Aortic smooth muscle cell (primary cell): ENCODE measurements around the genes ANKRD36 and ANKRD36B.

DNA sequence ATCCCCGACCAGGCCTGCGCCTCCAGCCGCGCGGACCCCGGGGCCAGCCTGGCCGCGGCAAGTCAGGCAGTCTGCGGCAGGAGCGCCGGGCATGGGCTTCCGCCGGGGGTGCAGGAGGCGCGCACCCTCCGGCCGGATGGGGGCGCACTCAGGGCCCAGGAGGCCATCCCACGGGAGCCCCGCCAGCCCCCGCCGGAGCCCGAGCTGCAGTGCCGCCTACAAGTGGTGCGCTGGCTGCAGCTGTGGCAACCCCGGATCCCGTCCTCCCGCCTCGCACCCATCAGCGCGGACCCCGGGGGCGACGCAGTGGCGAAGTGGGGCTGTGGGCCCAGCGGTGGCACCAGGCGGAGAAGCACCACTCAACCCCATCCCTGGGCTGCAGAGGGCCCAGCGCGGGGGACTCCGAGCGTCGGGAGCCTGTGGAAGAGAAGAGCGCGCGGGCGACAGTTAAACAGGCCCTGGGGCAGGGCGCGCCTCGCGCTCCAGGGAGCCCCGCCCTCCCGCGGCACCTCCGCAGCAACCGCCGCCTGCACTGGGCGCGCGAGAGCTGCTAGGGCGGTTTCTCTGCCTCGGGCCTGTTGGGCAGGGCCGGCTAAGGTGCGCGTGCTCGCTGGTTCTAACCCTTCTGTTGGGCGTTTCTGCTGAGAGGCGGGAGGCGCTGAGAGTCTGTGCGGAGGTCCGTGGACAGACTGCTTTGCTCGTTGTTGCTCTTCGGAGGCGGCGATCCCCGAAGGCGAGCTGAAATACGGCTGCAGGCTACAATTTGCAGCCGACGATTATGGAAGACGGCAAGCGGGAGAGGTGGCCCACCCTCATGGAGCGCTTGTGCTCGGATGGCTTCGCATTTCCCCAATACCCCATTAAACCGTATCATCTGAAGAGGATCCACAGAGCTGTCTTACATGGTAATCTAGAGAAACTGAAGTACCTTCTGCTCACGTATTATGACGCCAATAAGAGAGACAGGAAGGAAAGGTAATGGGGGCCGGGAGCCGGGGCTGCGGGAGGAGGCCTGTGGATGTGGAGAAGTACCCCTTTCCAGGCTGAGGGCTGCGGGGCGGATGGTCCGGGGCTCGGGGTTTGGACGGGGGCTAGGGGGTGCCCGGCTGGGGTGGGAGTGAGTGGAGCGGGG lies at the start of gene ANKRD36:
Gene ANKRD36, plus strand, starts transcription at position 192 of the 1,132 bp plus-strand sequence.
- RRBS: no CpG with 5 or more reads among the region's 97 CpGs

DNA sequence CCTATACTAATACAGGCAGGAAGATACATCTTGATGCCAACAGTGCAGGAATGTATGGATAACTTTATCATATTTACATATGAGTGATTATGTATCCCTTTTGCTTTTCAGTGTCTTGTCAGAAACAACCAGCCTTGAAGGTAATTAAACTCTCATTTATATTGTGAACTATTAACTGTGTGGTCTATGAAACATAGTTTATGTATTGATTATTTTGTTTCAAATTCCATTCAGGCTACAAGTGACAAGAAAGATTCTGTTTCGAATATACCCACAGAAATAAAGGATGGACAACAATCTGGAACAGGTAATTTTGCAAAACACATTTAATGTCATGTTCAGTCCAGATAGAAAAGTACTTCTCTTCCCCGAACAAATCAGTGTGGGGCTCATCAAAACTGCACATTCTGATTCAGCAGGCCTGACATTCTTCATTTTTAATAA lies 100.4 kb downstream of the ANKRD36 start:
- RRBS: no CpG with 5 or more reads among the region's 2 CpGs

DNA sequence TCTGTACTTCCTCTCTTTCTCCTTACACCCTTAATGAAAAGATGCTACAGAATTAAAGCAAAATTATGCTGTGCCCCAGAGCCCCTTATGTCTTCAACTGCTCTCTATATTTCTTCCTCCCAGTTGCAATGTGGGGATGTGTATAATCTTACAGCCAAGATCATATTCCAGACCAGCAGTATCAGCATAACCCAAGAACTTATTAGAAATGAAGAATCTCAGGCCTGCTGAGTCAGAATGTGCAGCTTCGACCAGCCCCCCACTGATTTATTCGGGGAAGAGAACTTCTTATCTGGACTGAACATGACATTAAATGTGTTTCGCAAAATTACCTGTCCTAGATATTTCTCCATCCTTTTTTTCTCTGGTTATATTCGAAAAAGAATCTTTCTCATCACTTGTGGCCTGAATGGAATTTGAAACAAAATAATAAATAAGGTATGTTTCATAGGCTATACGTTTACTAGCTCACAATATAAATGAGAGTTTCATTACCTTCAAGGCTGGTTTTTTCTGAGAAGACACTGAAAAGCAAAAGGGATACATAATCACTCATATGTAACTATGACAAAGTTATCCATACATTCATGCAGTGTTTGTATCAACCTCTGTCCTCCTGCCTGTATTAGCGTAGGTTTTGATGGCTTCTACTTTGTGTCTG lies 38.6 kb downstream of the ANKRD36B start:
- RRBS: no CpG with 5 or more reads among the region's 6 CpGs

- RRBS: no CpG with 5 or more reads among the region's 98 CpGs
Measured at GRCh38 chr2:97589283-97590453, at the start of gene ANKRD36B. Gene ANKRD36B (minus strand): TSS chr2:97589877.

DNA sequence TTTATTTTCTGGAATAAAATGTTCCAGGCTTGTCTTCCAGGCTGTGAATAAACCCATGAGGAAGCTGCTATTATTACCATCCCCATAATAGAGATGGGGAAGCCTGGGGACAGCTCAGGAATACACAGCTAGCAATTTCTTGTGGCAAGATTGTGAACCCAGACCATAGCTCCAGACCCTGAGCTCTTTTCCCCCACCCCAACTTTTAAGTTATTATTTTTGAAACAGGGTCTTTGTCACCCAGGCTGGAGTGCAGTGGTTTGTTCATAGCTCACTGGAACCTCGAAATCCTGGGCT lies 6.0 kb downstream of the COX5B start:
- RRBS: no CpG with 5 or more reads among the region's 1 CpG

- RRBS: no CpG with 5 or more reads among the region's 9 CpGs
Measured at GRCh38 chr2:97718382-97719117, 5.2 kb downstream of the ZAP70 start.

- RRBS: no CpG with 5 or more reads among the region's 8 CpGs
Measured at GRCh38 chr2:98036651-98037164, 41.0 kb upstream of the TMEM131 start.

GRCh38 chr2:98133987-98134658 lies 47.2 kb downstream of the VWA3B start:
- RRBS: no CpG with 5 or more reads among the region's 14 CpGs

DNA sequence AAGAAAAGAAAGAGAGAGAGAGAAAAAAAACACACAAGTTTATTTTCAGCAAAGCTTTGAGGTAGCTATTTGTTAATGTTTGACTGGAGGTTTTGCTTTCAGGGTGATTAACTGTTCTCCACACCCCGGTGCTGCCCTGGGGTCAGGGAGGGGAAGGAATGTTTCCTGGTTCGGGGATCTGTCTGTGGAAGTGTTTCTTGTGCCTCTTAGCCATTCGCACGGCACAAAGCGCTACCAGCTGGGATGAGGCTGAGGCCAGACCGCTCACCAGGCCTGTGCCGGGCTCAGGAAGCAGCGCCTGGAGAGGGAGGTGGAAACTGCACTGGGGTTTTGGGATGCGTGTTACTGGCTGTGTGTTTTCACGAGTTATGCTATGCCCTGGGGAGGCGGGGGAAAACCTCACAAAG lies 65.9 kb upstream of the CNGA3 start:
- RRBS: no CpG with 5 or more reads among the region's 11 CpGs

DNA sequence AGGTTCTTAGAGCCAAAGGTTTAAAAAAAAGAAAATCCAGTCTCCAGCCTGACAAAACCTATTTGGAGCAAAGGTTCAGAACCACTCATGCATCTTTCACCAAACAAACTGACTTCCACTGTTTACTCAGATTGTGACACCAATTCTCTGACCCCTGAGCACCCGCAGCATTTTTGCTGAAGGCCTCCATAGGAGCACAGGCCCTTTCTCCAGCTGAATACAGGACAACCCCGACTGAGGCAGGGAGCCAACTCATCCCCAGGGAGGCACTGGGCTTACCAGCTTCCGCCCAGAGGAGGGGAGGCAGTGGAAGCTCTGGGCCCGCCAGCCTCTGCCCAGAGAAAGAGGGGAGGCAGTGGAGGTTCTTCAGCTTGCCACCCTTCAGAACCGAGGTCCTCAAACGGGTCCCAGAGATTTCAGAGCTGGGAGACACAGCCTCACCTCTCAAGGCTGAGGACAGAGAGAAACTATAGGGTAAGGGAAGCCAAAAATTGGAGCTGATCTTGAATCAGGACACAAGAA lies 50.9 kb upstream of the CNGA3 start:
- RRBS: no CpG with 5 or more reads among the region's 6 CpGs

DNA sequence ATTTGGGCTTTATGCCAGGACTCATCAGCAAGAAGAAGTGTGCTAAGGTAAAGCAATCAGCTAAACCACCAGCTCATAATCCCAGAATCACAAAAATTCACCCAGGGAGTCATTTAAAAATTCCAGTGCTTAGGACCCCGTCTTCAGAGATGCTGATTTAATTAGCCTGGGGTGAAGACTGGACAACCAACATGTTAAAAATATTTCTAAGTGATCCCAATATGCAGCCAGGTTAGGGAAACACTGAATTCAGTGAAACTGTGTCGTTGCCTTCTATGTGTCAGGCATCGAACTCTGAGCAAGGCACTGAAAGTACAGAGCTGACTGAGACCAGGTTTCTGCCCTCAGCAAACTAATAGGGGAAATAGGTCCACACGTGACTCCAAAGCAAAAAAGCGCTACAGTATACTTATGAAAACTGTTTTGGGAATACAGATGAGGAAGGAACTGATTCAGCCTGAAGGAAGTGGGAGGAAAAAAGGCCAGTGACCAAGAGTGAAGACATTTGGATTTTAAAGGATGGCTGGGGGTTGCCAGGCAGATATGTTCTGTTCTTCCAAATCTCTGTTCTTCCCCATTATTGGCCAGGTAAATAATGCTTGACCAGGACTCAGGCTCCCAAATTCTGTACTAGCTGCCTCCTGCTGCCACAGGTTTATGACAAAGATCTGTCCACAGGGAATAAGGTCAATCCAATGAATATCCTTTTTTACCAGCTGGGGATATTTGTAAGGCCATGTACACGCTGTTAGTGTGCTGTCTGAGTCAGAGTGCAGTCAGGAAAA lies 24.7 kb upstream of the INPP4A start:
- RRBS: no CpG with 5 or more reads among the region's 6 CpGs

DNA sequence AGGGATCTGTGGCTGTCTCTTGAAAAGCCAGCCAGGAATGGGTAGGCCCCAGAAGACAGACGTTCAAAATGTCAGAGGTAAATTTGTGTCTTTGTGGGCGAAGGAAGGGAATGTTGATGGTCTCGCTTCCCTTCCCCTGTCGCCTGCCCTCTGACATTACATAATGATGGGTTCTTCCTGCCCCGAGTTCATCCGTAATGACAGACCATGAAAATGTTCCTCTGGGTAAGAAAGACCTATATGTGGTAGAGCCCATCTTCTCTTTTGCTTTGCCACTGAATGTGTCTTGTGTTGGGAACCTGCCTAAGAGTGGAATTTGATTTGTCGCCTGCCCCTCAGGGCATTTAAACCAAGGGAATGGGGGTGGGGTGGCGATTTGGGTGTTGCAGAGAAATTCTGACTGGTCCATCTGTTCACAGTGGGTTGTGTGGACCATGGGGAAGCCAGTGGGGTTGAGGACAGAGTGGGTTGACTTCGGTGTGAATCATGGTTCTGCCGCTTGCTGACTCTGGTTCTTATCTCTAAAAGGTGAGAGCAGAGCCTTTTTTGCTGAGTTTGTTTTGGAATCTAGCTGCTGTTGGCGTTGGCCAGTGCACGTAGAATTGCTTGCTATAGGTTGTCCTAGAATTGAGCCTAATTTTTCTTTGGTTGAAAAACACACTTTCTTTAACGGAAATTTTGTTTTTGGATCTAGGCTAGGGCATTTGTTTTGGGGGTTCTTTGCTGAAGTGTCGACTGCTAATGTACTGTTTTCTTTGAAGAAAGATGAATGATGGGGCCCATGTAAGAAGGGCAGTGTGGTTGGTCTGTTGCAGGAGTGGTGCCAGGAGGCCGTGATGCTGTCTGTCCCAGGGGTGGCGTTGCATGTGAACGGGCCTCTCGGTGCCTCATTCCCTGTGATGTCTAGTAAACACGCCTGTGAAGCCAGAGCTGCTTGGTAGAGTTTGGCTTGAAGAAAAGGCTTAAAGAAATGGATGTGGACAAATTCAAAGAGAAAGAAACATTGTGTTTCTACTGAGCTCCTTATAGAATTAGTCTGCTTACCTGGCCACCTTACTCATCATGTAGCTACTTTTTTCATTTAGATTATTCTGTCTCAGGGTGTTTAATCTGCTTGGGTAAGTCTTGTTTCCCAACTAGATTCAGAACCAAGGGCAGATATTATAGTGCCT lies 1.4 kb downstream of the INPP4A start:
- RRBS: no CpG with 5 or more reads among the region's 19 CpGs

- RRBS: no CpG with 5 or more reads among the region's 7 CpGs
Measured at GRCh38 chr2:98505252-98505866, 60.7 kb downstream of the INPP4A start.

DNA sequence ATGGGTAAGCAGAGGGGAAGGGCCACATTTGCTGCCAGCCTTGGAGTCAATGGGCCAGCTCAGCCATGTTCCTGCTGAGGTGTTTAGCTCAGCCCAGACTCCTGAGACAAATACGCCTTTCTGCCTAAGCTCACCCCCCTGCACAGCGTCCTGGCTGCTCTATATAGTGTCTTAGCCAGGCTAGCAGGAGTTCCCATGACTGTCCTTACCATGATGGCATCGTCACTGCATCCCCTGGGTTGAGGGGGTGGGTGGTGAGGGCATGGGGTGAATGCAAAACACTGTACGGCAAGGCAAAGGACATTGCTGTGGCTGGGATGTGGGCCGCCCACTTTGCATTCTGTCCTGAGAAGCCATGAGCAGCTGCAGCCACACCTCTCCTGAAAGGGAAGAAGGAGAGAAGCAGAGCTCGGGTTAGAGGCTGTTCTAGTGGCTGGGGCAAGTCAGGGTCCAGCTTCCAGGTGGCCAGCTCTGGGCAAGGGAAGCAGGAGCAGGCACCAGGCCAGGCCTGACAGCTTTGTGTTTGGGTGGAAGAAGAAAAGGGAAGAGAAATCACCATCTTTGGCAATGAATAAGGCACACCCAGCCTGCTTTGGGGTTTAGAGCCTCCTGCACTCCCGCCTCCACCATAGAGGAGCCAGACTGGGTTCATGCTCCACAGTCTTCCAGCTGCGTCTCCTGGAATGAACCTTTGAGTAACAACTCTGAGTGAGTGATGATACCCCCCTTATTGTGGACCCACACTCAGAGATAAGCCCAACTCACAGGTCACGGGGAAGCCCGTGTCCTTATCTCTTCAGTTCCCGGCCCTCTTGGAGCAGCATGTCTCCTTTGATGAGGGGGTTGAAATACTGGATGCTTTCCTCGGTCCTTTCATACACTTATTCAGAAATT lies 63.3 kb downstream of the INPP4A start:
- RRBS: no CpG with 5 or more reads among the region's 12 CpGs

DNA sequence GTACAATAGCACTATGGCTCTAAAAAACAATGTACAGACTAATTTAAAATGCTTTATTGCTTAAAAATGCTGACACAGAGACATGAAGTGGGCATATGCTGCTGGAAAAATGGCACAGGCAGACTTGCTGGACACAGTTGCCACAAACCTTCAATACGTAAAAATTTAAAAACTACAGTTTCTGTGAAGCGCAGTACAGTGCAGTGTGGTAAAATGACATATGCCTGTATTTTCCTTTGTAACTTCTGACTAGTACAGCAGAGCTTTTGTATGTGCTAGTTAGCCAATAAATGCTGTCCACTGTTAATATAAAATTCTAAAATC lies 4.4 kb downstream of the UNC50 start:
- RRBS: no CpG with 5 or more reads among the region's 2 CpGs

DNA sequence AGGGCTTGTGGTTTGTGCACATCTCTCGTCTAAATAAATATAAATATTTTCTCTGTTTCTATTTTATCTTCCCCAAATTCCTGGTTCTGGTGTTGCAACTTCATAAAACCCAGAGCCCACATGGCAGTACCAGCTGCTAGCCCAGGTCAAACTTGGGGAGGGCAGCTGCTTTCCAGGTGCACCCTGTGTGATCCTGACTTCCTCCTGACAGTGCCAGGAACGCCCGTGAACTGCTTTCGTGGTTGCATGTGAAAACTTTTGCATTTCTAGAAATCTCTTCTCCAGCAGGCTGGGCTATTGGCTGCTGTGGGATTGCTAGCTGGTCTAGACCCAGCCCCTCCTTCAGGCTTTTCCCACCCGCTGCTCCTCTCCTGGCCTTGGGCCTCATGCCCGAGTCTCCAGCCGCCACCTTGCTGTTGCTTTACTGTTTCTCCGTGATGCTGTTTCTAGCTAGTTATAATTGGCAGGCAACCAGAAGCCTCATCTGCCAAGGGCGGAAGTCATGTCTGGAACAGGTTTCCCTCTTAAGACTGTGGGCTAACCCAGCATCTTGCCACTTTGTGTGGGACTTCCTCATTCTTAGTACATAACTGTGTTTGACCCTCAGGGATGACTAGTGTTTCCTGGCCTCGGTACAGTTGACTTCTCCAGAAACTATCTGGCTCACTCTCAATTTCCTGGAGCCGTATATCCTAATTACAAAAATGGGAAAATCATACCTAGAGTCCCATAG lies 27.0 kb upstream of the MGAT4A start:
- RRBS: no CpG with 5 or more reads among the region's 11 CpGs

DNA sequence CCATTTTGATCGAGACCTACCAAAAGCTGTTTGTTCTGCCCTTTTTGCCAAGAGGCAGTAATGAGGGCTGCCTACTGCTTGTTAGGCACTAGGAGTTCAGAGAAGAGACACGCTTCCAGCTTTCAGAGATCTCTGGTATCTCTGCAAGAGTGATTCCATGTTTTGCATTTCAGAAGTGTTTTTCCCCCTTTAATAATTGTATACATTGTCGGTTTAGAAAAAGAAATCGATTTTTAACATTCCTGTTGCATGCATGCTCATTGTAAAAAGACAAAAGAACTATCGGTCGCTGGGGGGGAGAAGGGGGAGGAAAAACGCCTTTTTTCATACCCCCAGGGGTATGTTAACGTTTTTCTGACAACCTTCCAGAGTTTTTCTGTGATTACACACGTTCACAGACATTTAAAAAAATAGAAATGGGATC lies 756 bp downstream of the MRPL30 start:
- RRBS: no CpG with 5 or more reads among the region's 9 CpGs

DNA sequence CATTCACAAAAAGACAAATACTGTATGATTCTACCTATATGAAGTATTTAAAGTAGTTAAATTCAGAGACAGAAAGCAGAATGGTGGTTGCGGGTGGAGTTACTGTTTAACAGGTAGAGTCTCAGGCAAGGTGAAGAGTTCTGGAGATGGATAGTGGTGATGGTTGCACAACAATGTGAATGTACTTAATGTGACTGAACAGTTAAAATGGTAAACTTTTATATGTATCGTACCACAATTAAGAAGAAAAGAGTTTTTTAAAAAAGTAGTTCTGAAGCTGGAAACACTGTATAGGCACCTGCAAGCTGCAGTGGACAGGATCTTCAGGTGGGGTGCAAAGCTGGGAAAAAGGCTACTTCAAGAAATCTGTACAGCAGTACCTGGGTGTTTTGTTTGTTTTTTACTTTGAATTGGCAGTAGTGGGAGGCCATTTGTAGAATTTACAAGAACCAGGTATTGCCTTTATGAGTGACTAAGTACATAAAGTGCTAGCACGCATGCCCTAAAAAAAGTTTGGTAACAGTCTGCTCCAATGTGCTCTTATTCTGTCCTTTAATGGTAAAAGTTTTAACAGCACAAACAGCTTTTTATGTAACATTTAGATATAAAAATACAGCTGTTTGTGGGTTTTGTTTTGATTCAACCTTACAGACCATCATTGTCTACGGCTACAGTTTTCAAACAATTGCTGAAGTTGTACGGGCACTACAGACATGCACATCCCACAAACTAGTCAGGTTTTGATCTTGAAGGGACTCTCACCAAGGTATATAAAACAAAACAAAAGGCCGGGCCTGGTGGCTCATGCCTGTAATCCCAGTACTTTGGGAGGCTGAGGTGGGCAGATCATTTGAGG lies 17.3 kb downstream of the REV1 start:
- RRBS: no CpG with 5 or more reads among the region's 6 CpGs

GRCh38 chr2:99815641-99816522 lies 326.1 kb upstream of the REV1 start:
- RRBS: no CpG with 5 or more reads among the region's 3 CpGs

DNA sequence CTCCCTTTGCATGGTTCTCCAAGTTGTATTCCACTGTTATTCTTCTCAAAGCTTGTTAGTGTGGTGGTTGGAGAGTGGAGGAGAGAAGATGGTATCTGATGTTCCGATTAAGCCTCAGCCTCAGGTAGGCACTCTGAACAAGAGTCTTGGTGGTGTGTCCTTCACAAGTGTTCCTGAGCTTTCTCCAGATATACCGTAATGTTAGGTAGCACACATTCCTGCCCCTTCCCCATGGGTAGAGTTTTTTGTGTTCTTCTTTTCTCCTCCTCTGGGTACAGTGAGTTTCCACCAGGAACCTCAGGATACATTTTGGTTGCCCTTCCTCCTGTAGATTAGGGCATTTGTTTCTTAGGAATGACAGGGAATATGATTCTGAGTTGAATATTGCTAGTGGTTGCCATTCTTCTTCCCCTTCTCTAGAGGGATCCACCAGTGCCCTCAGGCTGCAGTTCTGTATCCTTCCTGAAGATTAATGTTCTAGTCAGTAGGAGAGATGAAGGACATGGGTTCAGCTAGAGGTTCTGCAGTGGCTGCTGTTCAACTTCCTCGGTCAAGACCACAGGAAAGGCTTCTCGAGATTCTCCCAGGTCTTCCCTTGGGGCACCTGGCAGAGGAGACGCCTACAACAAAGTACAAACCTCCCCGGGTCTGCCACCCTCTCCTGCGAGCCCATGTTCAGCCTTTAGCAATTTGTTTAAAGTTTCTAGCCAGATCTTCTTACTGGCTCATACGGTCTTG lies 325.6 kb downstream of the AFF3 start:
- RRBS: no CpG with 5 or more reads among the region's 8 CpGs